Neural progenitor cell (in vitro differentiated cells): ENCODE measurements around the gene COX7A2L.

DNA sequence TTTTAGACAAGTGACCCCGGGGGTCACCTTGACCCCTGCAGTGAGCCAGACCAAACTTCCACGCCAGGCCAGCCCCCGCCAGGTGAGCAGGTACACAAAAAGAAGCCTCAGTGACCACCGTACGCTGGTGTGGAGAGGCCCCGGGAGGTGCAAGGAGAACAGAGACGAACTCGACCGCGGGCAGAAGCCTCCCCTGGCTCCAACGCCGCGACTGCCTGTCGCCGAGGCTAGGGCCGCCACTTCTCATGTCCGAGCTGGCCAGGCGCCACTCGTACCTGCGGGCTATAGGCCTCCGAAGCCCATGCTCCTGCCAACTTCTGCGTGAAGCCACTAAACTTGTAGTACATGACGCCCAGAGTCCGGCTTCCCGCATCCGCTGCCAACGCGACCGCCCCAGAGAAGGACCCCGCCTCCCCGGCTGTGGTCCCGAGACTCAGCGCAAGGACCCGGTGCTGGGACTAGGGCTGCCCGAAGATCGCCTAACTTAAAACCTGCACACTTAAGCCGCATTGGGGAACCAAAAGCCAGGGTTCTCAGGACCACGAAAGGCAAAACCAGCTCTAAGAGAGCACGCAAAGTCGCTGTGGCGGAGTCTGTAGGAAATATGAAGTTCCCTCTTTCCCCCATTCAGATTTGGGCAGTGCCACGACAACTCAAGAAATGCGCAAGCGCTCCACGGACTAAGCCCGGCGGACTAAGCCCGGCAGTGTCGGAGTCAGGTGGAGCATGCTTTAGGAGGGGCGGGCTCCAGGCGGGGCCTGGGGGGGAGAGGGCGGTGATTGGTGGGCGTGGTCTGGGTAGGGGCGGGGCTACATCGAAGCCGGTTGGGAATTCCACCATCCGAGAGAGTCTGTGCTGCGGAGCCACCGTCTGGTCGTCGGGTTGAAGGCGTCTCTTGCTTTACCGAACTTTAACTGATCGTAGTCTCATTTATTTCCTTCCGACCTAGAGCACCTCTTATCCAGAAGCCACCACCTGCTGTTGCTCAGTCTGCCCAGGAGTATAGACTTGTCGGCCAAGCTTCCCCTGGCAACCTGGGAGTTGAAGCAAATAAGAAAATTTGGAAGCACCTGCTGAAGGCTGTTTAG, at the start of gene COX7A2L:
Gene COX7A2L (minus strand): TSS at position 403 of the 1,088 bp plus-strand sequence.
- RAMPAGE, long total RNA = start-site peak on the minus strand centred at position 379 of the sequence, 36 bp wide, 167 and 224 reads in 2 replicates

DNA sequence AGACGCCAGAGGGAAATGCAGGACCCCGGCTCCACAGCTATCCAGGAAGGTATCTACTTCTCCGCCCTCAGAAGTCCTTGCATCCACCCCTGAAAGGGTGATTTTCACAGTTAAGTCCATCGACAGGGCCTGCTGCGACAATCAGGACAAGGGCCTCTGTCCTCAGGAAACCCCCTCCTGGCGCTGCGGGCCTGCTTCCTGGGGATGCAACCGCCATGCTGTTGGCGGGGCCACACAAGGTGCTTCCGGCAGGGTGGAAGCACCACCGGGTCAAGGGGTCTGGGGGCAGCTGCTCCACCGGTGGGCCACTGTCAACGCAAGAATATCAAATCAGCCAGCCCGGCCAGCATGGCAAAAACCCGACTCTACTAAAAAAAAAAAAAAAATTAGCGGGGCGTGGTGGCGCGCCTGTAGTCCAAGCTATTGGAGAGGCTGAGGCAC, 63.9 kb upstream of the COX7A2L start:
- RAMPAGE, long total RNA = no peak

- RAMPAGE, long total RNA = no peak
Observed at GRCh38 chr2:42754065-42754760, 9.7 kb downstream of the OXER1 start.

DNA sequence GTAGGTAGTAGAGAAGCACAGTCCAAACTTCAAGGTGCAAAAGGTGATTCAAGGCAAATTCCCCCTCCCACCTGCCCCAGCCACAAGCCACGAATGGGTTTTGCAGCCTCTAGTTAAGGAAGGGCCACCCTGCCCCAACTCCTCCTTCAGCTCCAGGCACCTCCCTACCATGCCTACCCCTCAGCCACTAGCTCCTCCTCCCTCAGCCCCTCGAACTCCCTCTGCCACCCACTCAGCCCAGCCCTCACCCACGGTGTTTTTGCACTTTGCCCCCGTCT, 4.6 kb downstream of the HAAO start:
- RAMPAGE, long total RNA = no peak

DNA sequence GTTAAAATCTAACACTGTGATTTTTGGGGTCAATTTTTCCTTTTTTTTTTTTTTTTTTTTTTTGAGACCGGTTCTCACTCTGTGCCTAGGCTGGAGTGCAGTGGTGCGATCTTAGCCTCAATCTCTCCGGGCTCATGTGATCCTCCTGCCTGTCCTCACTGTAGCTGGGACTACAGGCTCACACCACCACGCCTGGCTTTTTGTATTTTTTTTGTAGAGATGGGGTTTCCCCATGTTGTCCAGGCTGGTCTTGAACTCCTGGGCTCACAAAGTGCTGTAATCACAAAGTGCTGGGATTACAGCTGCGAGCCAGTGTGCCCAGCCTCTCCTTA, 2.9 kb upstream of the HAAO start:
- RAMPAGE, long total RNA = no peak

DNA sequence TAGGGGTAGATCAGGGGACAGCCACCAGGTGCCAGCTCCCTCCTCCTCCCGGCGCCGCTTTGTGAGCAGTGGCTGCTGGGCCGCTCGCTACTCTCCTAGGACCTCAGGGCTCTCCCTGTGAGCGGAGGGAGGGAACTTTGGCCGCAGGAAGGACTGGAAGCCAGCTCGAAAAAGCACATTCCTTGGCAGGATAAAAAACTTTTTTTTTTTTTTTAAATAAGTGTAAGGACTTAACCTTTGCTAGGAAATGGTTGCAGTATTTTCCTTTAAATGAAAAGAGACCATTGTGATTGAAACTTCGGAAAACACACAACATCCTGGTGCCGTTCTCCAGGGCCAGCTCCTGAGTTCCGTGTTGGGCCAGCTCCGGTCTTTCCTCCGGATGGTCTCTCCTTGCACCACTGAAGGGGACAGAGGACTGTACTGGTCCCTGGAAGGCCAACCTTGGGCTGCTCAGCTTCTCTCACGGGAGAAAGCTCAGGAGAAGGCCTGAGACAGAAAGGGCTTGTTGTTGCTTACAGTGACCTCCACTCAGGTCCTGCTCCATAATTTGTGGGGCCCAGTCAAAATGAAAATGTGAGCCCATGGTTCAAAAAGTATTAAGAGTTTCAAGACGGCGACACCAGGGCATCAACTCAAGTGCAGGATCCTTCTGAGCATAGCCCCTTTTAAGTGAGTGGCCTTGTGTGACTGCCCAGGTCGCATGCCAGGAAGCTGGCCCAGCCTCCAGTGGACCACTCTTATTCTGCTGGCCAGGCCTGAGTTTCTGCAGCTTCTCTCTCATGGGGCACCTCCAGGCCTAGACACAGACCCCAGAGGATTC, 83.2 kb upstream of the HAAO start:
- RAMPAGE, long total RNA = no peak

GRCh38 chr2:42925983-42927027, 133.9 kb upstream of the HAAO start:
- RAMPAGE, long total RNA = no peak

DNA sequence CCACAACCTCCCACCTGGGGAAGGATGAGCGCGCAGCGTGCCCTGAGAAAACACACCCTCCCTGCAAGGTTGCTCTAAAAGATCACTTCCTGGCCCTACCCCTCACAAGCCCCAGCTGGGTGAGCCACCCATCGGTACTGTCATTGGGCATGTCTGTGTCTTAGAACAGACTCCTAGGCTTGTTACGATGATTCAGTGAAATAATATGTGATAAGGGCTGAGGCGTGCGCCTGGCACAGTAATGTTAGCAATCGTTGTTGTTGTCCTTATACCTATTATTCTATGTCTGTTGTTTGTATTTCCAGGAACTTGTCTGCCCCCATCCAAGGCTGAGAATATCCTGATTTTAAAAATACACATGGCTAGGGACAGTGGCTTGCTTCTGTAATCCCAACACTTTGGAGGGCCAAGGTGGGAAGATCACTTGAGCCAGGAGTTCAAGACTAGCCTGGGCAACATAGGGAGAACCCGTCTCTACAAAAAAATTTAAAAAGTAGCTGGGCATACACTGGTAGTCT, 175.0 kb downstream of the ZFP36L2 start:
- RAMPAGE, long total RNA = no peak

- RAMPAGE, long total RNA = no peak
Observed at GRCh38 chr2:43184268-43184905, 42.0 kb downstream of the ZFP36L2 start.

GRCh38 chr2:43194046-43194773, 32.2 kb downstream of the ZFP36L2 start:
- RAMPAGE, long total RNA = no peak

GRCh38 chr2:43264853-43265349, 38.5 kb upstream of the ZFP36L2 start:
- RAMPAGE, long total RNA = no peak

GRCh38 chr2:43386977-43387497, 160.6 kb upstream of the ZFP36L2 start:
- RAMPAGE, long total RNA = no peak

DNA sequence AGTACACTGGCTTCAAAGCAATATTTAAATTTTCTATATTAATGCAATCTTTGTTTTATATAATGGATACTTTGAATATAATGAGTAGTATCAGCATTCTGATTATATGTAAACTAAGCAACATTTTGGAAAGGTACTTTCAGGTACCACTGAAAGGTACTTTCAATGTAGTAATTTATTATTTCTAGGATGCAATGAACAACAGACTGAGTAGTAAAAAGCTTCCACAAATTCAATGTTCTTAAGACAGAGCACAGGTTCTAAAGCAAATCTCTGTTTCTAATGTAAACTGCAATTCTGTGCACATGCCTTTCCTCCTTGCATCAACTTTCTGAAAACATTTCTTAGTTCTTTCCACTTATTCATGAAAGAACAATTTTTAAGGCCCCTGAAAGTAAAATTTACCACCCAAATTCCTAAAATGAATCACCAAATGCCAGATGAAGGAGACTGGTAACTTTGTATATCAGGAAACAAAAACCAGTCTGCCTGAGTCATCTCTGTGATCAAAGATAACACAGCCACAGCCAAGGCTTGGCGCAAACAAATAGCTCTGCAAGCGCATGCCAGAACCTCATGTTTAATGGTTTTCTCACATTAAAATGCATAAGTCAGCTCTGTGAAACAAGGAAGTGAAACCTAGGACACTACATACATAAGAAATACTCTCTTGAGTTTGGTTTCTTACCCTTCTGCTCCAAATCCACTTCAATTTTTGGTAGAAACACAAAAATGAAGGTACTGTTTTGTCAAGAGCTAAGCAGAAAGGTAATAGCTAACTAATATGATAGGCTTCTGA, 169.5 kb downstream of the THADA start:
- RAMPAGE, long total RNA = no peak

DNA sequence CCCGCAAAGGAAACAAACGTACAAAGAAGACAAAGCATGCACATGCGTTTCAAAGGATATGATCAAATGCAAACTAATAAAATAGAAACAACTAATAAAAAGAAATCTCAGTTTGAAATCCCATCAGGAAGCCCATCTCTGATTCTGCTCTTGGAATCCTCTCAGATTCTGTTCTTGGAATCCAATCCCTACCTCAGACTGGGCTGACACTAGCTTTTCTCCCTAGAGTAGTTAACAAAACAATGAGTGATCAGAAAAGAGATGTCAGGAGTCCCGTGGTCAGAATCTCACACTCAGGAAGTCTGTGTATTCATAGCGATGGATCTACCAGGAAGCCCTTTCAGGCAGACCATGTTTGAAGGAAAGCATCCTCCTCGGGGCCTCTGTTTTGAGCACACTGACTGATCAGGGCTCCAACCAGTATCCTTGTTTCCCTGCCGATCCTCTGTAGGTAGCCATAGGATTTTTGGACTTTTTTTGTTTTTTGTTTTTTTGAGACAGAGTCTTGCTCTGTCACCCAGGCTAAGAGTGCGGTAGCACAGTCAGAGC, 150.6 kb downstream of the THADA start:
- RAMPAGE, long total RNA = no peak

DNA sequence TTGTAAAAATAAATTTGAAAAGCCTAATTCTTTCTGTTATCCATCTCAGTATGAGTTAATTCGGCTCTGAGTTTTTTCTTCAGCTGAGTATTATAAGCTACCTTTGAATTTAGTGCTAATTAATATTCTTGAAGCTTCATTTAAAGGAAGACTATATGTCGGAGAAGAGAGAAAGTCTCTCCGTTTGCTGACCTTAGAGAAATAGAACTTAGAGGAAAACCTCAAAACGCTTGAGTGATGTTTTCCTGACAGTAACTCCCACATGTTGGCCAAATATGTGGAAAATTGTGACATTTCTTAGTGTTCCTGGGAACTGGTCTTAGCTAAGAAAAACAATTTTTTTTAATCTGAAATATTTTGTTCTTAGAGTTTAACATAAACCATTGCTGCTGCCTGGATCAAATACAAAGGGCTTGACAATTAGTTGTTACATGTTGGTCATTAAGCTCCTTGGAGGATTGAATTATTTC, 16.2 kb downstream of the DYNC2LI1 start:
- RAMPAGE, long total RNA = no peak

GRCh38 chr2:43996101-43996738, 431 bp upstream of the LRPPRC start:
- RAMPAGE, long total RNA = no peak

- RAMPAGE, long total RNA = no peak
Observed at GRCh38 chr2:44061504-44061896, 65.7 kb upstream of the LRPPRC start.

- RAMPAGE, long total RNA = no peak
Observed at GRCh38 chr2:44181052-44181678, 12.5 kb downstream of the PPM1B start.

GRCh38 chr2:44245080-44245583, 30.1 kb upstream of the SLC3A1 start:
- RAMPAGE, long total RNA = no peak

DNA sequence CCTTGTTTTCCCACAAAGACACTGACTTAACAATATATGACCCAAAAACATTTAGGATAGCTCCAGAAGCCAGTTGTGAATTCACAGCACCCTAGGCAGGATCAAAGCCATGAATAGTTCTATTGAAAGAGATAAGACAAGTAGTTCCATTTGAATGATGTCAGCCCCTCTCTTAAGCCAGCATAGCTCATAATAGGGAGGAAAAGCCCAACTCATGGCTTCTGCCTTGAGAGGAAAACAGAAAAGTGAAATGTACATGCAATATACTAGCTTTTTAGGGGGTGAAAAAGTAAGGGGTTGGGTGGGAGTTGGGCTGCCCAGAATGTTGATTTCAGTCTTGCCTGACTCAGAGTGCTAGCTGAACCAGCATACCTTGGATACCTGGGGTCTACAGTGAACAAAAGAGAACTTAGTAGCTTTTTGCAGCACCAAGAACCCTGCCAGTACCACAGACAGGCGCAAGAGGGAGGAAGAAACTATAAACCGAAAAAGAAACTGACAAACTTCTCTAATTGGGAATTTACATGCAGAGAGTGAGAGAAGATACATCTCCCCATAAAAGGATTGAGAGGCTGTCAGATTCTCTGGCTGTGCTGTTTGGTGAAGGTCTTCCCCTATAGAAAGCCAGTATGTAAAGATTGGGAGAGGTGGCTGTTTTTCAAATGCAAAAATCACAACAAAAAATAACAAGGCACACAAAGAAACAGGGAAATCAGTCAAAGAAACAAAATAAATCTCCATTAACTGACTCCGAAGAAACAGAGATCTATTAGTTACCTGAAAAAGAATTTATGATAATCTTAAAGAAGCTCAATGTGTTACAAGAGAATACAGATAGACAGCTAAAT, 101.7 kb downstream of the CAMKMT start:
- RAMPAGE, long total RNA = no peak